T47D (cell line): ENCODE measurements around a stretch of chr10.

- RRBS = no CpG with 5 or more reads among the region's 3 CpGs
Measured at GRCh38 chr10:102921339-102922388, 3.6 kb downstream of the CNNM2 start.

- RRBS = no CpG with 5 or more reads among the region's 7 CpGs
Measured at GRCh38 chr10:103078125-103078508, 115.0 kb downstream of the NT5C2 start.

- RRBS = no CpG with 5 or more reads among the region's 4 CpGs
Measured at GRCh38 chr10:103082378-103083021, 110.6 kb downstream of the NT5C2 start.

DNA sequence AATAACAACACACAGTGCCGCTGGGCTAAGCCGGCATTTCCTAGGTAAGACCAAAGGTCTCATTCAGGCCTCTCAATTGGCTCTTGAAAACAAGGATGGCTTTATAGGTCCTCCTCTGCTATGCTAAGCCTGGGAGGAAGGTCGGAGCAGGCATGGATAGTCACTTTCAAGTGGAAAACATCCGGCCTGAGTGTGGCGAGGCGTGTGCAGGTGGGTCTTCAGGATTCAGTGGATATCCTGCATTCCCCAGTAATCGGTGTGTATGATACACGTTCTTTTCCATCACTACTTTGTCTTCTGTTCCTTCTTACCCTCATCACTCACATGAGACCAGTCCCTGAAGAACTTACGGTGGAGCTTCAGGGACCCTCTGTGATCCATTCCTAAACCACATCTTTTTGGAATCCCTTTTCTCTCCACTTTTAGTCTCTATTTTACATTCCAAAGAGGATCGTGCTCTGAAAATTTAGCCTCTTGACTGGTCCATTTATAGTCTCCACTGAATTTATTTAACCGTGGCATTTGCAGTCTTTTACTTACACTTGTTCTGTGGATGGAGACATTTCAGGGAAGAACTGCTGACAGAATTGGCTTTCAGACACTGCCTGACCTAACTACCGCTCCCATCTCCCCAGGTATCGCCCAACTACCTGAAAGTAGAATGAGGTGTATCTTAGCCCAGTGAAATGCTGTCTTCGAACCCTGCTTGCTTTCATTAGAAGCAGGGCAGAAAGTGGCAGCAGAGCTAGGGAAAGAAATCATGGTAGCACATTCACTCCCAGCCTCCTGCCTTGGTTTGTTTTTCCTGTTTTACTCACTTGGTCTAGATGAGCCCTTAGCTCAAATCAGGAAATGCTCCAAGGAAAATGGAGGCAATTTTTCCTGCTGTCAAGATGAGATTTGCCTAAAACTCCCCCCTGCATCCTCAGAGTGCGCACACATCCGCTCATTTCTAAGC is 109.0 kb downstream of the NT5C2 start:
- RRBS = no CpG with 5 or more reads among the region's 16 CpGs

DNA sequence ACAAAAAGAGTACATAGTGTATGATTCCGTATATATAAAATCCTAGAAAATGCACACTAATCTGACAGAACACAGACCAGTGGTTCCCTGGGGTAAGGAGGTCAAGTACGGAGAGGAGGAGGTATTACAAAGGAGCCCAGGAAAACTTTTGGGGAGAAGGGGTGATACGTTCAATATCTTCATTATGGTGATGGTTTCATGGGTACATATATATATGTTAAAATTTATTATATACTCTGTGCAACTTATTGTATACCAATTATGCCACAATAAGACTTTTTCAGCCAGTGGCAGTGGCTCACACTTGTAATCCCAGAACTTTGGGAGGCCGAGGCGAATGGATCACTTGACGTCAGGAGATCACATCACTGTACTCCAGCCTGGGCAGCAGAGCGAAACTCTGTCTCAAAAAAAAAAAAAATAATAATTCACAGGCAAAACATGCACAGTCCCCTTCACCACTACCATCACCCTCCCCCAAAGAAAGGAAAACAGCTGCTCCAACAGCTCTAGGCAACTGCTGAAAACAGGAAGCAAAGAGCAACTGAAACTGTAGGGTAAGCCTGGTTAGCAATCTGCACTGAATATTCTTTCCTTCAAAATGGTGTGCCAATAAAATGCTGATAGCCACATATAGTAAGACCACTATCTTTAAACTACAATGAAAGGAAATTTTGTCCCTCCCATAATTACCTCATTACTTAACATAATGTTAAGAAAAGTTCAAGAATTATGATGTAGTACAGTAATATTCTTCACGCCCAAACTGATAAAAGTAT is 12.0 kb downstream of the NT5C2 start:
- RRBS = no CpG with 5 or more reads among the region's 8 CpGs

DNA sequence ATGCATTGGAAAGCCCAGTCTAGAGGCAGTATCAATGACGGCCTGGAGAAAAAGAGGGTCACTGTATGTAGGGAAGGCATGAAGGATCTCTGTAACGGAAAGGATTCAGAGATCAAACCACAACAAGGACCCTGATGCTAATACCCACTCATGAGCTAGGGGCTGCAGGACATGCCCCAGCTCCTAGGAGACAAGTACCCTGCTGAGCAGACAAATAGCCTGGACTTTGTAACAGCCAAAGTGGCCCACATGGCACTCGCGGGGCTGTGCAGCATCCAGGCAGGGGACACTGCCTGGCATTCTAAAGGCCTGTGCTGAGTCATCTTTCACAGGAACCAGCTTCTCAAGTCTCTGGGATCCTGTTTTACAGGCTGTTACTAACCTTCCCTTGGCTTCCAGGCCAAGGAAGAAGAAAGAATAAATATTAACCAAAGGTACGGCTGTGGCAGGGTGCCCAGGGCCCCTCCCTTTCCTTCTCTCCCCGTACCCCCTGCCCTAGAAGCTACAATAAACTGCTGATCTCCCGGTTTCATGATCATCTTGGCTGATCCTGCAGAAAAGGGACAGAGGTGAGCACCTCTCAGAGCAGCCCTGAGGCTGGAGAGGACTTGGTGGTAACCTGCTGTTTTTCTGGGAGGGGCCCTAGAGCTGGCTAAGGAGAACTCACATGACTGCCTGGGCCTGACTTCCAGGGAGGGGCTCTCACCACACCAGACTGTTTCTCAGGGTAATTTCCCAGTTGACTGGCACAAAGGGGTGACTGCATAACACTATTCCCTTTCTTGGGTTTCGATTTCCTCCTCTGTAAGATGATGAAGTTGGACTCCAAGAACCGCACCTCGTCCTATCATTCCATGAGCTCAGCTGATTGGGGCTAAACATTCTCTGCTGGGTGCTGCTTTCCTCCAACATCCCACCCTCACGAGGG is 4.2 kb upstream of the RPEL1 start:
- RRBS = no CpG with 5 or more reads among the region's 11 CpGs

- RRBS = 2% methylated on average over 24 of the region's 78 CpGs
Measured at GRCh38 chr10:103368122-103369049, 610 bp downstream of the TAF5 start.

- RRBS = no CpG with 5 or more reads among the region's 3 CpGs
Measured at GRCh38 chr10:103388736-103389343, 7.4 kb downstream of the ATP5MK start.

GRCh38 chr10:103397388-103397743 is 940 bp downstream of the PDCD11 start:
- RRBS = 5% methylated on average over 3 of the region's 17 CpGs

- RRBS = no CpG with 5 or more reads among the region's 10 CpGs
Measured at GRCh38 chr10:103445951-103446513, 6.1 kb downstream of the CALHM2 start.

GRCh38 chr10:103556235-103556959 is 62.9 kb downstream of the NEURL1 start:
- RRBS = 91% methylated on average over 3 of the region's 15 CpGs

DNA sequence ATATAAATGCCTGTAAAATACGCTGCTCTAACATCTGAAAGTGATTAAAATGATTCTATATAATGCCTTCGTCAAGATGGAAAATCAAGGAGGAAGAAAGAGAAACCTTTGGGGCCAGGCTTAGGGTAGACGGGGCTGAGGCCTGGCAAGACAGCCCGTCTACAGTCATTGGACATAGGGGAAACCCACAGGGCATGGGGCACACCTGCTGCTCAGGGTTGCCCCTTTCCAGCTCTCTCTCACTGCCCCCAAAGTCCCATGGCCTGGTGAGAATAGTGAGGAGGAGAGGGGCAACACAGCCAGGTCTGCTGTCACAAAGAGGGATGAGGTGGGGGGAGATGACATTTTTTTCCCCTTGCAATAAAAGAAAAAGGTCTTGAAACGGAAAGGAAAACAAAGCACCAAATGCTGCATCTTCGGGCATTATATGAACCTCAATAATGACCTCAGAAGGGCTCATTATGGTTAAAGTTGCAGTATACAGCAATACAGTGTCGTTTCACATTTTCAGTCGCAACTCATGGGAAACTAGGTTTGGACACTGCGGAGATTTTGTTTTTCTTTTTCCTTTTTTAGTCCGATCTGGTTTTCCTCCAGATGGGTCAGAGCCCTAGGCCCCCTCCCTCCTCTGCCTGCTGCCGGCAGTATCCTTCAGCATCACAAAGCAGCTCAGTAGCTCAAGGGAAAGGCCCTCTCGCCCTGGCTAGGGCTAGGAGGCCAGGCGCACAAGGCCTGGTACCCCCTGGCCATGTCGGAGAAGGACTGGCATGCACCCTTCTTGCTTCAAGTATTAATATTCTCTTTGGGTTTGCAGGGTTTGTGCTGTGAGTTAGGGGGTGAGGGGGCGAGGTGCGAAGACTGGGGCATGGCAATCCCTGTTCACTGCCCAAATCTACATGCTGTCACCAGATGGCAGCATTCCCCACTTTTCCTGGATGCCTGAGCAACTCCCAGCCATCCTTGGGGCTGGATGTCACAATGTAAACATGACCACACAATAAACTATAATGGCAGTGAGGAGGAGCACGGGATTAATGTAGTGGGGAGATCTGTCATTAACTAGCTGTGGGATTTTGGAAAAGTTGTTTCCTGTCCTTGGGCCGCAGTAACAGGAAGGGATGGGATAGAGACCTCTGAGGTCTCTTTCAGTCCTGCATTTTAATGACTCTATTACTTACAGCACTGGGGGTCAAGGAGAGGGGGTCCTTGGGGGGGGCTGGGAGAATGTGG is 105.0 kb downstream of the NEURL1 start:
- RRBS = no CpG with 5 or more reads among the region's 18 CpGs

- RRBS = no CpG with 5 or more reads among the region's 6 CpGs
Measured at GRCh38 chr10:103599292-103600001, 105.9 kb downstream of the NEURL1 start.

GRCh38 chr10:103619777-103620672 is 126.5 kb downstream of the NEURL1 start:
- RRBS = 71% methylated on average over 6 of the region's 22 CpGs

DNA sequence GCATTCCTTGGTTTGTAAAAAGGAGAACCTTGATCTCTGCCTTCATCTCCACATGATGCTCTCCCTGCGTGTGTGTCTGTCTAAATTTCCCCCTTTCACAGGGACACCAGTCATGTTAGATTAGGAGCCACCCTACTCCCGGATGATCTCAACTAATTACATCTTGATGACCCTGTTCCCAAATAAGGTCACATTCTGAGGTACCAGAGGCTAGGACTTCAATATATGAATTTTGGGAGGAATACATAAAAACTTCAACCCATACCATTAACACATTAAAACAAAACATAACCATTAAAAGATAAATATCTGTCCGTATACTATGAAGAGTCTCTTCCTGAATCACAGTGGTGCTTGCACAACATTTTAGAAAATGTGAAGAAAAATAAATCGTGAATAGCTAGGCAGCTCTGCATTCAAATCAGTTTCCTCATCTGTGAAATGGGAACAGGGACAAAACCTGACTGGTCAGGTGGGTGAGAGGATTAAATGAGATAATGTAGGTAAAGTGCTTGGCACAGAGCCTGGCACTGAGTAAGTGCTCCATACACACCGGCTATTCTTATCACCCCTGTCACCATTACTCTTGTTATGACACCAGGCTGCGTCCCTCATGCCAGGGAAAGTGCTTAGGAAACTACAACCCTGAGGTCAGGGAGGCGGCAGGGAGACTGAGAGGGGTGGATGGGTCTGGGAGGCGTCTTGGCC is 78.6 kb downstream of the SH3PXD2A start:
- RRBS = no CpG with 5 or more reads among the region's 8 CpGs

DNA sequence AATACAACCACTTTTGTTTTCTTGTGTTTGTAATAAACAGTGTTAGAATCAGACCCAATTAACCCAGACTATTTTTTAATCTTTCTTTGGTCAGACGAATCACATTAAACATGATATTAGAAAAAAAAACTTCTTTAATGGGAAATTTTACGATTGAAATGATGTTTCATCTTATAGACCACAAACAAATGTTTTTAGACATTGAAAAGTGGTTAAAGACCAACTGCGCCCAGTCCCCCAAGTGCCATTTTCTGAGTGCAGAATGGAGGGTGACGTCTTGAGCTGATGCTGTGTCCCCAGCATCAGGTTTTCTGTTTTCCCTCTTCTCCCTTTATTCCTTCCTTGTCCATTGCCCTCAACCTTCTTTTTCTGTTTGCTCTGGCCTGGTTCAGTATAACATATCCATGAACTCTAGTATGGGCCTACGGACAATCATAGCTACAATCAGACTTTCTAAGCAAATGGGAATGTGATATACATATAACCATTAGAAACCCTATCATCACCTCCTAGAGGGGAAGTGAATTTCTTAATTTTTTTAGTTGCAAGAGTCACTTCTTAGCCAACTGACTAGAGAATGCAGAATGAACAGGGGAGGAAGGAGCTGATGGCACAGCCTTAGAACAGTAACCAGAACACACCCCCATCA is 54.4 kb downstream of the COL17A1 start:
- RRBS = no CpG with 5 or more reads among the region's 5 CpGs

- RRBS = no CpG with 5 or more reads among the region's 18 CpGs
Measured at GRCh38 chr10:104033056-104034018, 52.3 kb downstream of the COL17A1 start.

- RRBS = no CpG with 5 or more reads among the region's 10 CpGs
Measured at GRCh38 chr10:104056900-104057401, 28.7 kb downstream of the COL17A1 start.